SK-N-DZ (cell line): ENCODE measurements around a stretch of chr1.

DNA sequence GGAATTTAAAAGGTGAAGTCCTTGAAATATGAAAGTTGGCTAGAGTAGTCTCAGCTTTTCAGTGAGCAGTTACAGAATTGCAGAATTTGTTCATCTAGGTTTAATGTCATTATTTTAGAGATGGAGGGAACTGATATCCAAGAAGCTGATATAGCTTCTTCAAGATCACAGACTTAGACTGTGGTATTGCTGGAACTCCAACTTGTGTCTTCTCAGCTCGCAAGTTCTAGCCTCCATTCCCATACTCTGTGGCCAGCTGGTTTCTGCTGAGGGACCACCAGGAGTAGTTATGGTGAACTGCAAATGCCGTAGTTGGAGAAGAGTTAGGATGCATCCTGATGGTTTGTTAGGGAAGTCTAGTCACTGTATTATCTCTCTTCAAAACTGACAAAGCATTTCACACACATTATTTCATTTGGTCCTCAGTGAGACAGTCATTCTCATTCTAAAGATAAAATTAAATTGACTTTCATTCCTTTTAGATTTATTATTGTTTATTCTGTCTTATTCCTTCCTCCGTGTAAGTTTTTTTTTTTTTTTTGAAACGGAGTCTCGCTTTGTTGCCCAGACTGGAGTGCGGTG lies 2.0 kb downstream of the C4BPA start:
RAMPAGE:
- cytosol, long total RNA, result no peak
- nucleus, long total RNA, result no peak

GRCh38 chr1:207453569-207453932 lies 577 bp upstream of the CR2 start:
RAMPAGE:
- cytosol, long total RNA, result no peak
- nucleus, long total RNA, result no peak

GRCh38 chr1:207740876-207741188 lies 11.0 kb upstream of the CD46 start:
RAMPAGE:
- cytosol, long total RNA, result no peak
- nucleus, long total RNA, result no peak

RAMPAGE:
- cytosol, long total RNA, result no peak
- nucleus, long total RNA, result no peak
These were observed 59.6 kb downstream of the CD46 start for GRCh38 chr1:207811459-207811848.

GRCh38 chr1:207815377-207816237 lies 63.8 kb downstream of the CD46 start:
RAMPAGE:
- cytosol, long total RNA, result no peak
- nucleus, long total RNA, result no peak

GRCh38 chr1:207817654-207818896 lies 66.2 kb downstream of the CD46 start:
RAMPAGE:
- cytosol, long total RNA, result no peak
- nucleus, long total RNA, result no peak

DNA sequence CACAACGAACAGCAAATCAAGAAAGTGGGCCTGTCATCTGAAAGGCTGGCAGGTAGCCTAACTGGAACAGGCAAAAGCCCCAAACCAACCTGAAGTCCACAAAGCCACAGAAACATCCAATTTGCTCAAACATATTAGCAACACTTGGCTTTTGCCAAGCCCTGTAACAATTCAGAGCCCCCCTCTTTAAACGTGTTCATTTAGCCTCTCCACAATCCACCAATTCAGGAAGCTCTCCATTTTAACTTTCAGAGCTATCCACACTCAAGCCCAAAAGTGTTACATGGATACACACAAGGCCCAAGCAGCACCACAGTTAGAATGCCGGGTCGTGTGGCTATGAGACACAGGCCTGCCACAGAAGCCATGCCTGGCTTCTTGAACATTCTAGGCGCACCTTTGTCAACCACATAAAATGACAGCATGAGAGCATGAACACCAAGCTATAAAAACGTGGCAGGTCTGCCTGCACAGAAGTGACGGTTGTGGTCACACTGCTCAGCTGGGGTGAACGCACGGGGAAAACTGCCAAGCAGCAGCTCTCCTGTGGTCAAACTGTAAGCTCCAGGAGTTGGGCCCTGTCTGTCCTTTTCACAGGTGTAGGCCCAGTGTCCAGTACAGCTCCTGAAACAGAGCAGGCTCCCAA lies 49.3 kb downstream of the CD34 start:
RAMPAGE:
- cytosol, long total RNA, result no peak
- nucleus, long total RNA, result no peak

GRCh38 chr1:207883465-207883785 lies 27.5 kb downstream of the CD34 start:
RAMPAGE:
- cytosol, long total RNA, result no peak
- nucleus, long total RNA, result no peak

GRCh38 chr1:207919738-207920330 lies 8.9 kb upstream of the CD34 start:
RAMPAGE:
- cytosol, long total RNA, result no peak
- nucleus, long total RNA, result no peak

RAMPAGE:
- cytosol, long total RNA, result no peak
- nucleus, long total RNA, result no peak
These were observed 30.7 kb upstream of the CD34 start for GRCh38 chr1:207941483-207942115.

GRCh38 chr1:208081755-208082275 lies 162.4 kb downstream of the PLXNA2 start:
RAMPAGE:
- cytosol, long total RNA, result no peak
- nucleus, long total RNA, result no peak

GRCh38 chr1:208203878-208204090 lies 40.4 kb downstream of the PLXNA2 start:
RAMPAGE:
- cytosol, long total RNA, result no peak
- nucleus, long total RNA, result no peak

DNA sequence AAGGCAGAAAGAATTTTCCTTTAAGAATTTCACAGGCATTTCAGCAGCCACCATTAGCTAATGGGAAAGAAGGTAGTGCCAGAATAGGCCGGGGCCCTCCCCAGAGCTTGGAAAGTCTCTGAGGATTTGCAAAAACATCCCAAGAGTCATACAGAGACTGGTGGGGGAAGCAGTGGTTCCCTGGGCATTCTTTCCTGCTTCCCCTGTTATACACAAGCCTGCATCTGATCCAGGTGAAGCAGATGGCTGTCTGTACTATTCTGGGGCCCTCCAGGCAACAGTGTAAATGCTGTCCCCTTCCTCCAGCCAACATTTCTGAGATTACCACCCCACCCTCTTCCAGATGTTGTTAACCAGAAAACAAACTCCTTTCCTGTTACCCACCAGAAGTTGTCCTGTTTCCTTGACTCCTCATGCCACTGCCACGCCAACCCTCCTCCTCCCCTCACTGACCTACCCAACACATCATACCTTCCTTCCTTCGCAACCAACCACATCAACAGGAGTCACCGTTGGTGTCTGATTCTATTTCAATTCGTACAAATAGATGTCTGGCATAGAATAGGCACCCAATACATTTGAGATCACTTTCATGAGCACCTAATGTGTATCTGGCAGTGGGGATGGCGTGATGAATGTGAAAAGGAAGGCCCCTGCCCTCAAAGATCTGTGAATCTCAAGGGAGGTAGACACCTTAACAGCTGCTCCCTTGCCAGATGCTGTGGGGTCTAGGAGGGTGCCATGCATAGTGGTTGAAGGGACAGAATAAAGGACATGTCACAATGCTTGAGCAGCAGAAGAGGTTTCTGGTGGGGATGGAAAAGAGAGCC lies 39.9 kb downstream of the PLXNA2 start:
RAMPAGE:
- cytosol, long total RNA, result no peak
- nucleus, long total RNA, result no peak

DNA sequence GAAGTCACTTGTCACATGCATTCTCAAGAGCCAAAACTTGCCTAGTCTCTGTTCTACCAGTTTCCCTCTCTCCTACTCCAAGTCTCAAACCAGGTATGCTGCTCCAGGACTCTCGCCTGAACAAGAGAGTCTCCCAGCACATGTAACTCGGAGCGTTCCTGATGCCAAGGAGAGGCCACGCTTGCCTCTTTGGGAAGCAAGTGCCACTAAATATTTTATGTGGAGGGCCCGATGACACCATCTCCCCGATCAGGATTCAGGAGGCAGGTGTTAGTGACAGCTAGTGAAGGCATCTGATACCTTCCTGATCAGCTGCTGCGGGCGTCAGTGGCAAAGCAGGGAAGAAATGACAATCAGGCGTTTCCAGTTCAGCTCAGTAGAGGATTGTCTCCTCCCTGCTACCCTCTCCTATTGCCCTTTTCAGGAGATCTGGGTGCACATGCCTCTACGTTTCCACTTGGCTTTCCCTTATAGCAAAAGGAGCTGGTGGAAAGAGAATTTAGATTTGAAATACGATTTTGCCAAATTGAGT lies 21.8 kb downstream of the PLXNA2 start:
RAMPAGE:
- cytosol, long total RNA, result no peak
- nucleus, long total RNA, result no peak

DNA sequence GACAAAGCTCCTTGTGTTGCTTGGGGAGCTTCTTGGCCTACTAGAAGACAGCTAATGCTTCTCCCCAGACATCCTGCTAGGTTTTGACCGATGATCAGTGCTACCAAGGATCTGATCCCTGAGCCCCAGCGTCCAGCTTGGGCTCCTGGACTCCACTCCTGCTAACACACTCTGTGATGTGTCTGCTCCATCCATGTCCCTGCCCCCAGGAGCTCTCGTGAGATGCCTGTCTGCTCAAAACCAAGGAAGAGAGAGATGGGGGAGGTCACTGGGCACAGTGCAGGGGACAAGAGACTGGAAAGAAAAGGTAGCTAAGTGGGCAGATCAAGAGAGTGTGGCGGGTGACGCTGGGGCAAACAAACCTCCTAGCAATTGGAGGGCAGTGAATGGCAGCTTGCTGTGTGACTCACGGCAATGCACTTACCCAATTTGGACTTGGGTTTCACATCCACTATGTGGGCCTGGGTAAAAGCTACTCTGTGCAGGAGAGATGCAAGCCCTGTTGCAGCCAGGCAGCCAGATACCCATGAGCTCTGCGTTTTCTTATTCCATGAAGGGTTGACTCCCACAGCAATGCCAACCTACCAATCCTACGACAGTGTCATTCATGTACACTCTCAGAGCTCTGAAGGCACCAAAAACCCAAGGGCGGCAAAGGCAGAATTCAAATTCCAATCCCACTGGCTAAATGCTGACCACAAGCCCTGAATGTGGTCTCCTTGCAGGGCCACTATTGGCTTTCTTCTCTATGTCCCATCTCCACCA lies 9.5 kb downstream of the PLXNA2 start:
RAMPAGE:
- cytosol, long total RNA, result no peak
- nucleus, long total RNA, result no peak

GRCh38 chr1:208235961-208236989 lies 7.9 kb downstream of the PLXNA2 start:
RAMPAGE:
- cytosol, long total RNA, result no peak
- nucleus, long total RNA, result no peak

GRCh38 chr1:209355295-209355967 lies 228.1 kb upstream of the CAMK1G start:
RAMPAGE:
- cytosol, long total RNA, result no peak
- nucleus, long total RNA, result no peak

GRCh38 chr1:209383849-209384480 lies 199.5 kb upstream of the CAMK1G start:
RAMPAGE:
- cytosol, long total RNA, result no peak
- nucleus, long total RNA, result no peak

GRCh38 chr1:209412209-209412648 lies 171.3 kb upstream of the CAMK1G start:
RAMPAGE:
- cytosol, long total RNA, result no peak
- nucleus, long total RNA, result no peak

RAMPAGE:
- cytosol, long total RNA, result no peak
- nucleus, long total RNA, result no peak
These were observed 2.1 kb downstream of the HSD11B1 start for GRCh38 chr1:209706690-209707118.